Left lobe of liver (tissue), 1 donor: ENCODE measurements around a stretch of chr13.

GRCh38 chr13:73294165-73294515 lies 235.3 kb downstream of the KLF5 start:
- PRO-cap = no peak

DNA sequence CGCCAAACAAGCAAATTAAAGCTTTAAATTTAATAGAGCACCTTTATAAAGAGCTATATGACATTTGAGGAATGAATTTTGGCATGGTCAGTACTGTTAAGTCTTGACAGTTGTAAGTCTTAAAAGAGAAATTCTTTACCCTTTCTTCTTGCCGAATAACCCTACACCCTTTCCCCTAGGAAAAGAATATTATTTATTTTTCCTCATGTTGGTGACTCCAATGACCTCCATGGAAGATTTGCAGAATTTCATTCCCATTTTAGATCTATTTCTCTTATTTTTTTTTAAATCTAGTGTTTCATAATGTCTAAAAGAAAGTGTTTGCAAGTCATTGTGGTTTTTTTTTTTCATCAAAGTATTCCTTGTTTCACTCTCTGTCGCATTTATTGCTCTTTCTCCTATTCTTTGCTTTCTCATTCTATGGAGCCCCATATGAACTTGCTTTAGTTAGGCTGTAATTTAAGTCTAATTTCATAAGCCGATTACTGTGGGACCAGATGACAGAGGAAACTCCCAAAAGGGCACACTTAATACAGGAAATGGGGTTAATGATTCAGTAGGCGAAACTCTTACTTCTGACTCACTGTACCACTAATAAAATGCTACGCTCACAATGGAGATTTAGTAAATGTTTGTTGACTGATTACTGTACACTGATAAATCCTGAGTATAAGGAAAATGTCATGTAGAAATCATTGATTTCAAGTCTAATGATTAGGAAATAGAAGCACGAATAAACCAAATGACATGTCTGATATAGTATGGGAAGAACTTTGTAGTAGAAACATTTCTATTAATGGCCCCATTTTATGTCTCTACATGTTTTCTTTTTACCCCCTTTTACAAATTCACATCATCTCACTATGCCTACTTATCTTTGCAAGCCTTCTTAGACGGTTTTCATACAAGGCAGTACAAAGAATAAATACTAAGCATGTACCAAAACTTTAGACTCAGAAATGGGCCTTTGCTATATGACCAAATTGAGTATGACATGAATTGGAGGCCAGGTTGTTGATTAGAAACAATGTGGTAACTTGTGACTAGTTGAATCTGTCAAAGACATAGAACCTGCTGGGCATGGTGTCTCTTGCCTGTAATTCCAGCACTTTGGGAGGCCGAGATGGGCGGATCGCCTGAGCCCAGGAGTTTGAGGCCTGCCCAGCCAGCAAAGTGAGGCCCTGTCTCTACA lies 276.4 kb downstream of the KLF5 start:
- PRO-cap = no peak

- PRO-cap = no peak
These were observed 552.1 kb downstream of the KLF5 start for GRCh38 chr13:73610904-73611389.

GRCh38 chr13:74036257-74036769 lies 977.5 kb downstream of the KLF5 start:
- PRO-cap = no peak

DNA sequence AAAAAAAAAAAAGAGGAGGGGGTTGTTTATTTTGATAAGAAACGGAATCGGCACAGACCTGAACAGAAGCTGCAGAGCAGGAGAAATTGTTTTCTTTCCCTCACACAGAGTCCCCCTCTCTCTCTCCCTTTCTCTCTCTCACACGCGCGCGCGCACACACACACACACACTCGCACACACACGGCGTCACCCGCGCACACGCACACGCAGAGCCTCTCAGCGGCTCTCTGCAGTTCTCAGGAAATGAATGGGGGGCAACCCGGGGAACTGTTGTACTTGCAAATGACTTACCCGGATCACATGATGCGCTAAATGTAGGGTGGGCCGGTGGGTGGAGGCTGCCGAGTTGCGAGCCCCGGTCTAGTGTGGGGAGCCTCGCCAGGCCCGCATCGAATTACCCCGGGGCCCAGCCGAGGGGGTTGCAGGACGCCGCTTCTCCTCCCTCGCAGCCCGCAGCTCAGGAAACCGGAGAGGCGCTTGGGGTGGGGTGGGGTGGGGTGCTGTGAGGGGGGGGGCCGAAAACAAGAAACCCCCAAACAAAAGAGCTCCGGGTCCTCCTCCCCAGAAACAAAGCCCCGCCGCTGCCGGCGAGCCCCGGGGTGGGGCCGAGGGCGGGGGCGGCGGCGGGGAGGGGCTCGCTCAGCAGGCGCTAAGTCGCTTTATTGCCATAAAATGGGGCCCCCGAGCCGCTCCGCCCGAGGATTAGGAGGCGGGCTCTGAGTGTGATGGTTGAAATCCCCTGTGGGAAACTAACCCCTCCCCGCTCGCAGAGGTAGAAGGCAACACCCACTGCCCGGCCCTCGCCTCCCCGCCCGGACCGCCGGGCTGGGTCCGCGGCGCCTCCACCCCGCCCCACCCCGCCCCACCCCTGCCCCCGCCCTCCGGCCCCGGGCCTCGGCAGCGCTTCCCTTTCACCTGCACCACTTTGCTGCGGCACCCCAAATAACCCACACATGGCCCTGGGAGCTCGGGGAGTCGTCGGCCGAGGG lies 1075.2 kb downstream of the KLF5 start:
- PRO-cap = bidirectional peak, plus-strand start at position 344 of the sequence, minus-strand start at position 244 of the sequence; bidirectional peak, plus-strand start at position 923 of the sequence, minus-strand start at position 751 of the sequence

DNA sequence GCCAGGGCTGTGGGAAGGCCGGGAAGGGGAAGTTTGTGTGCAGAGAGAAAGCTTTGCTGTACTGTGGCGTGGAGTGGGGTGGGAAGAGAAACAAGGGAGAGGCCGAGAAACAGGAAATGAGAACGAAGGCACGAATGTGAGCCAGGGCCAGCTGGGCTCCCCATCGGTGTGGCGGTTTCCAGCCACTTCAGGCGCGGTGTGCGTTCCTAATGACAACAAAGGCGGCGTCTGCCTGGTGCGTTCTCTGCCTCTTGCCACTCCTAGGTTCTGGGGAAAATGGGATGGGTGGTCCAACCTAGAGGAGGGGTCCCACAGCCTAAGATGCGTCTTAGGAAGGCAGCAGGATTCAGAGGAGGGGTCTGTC lies 1076.9 kb downstream of the KLF5 start:
- PRO-cap = no peak

- PRO-cap = bidirectional peak, plus-strand start at chr13:74222025, minus-strand start at chr13:74221870
These were observed 1163.0 kb downstream of the KLF5 start for GRCh38 chr13:74221734-74222272.

DNA sequence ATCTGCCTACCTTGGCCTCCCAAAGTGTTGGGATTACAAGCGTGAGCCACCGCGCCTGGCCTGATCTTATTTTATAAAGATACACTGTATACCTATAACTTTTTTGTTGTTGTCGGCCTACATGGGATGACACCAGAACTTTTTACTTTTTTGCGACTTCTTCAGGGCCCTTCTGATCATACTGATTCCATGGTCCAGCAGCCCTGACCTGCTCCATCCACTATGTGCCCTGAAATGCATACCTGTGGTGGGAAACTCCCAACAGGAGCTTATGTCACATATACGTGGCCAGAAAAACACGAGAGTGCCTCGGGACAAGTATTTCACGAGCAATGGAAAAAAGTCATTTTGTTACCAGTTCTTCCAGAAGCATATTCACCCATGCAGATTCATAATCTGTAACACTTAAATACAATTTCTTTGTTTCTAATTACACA lies 1174.3 kb downstream of the KLF5 start:
- PRO-cap = no peak

GRCh38 chr13:74289974-74290988 lies 1191.7 kb downstream of the TBC1D4 start:
- PRO-cap = bidirectional peak, plus-strand start at chr13:74290721, minus-strand start at chr13:74290563

DNA sequence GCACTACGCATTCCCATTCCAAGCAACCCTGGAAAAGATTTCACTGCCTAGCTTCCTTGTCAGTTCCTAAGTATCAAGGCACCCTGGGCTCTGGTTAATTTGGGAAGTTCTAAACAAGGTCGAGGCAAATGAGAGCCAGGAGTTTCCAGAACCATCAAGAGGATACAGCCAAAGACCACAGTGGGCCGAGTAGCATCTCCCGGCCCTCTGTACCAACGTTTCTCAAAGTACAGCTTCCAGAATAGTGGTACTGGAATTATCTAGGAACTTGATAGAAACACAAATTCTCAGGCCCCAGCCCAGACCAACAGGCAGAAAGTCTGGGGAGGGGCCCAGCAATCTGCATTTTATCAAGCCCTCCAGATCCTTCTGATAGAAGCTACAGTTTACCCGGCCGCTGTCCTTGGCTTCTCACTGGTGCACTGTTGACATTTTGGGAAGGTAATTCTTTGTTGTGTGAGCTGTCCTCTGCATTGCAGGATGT lies 1016.4 kb downstream of the TBC1D4 start:
- PRO-cap = no peak

- PRO-cap = no peak
These were observed 12.9 kb downstream of the TBC1D4 start for GRCh38 chr13:75468906-75469567.

- PRO-cap = no peak
These were observed 1.3 kb downstream of the TBC1D4 start for GRCh38 chr13:75480503-75481212.

DNA sequence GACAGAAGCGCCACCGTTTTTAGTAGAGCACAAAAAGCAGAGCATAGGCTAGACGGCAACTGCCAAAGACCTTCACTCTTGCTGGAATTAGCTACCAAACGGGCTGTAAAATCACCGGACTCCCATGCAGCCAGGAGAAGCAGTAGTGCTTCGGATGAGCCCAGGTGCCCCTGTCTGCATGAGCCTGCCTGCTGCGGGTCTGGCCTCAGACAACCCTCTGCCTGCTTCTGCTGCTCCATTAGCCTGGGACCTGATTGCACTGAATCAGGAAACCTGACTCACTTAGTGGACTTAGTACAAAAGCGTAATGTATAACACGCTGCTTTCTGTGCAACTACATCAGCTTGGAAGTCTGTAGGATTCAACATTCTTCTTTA lies 170.0 kb downstream of the LMO7 start:
- PRO-cap = no peak

GRCh38 chr13:75807849-75808284 lies 171.7 kb downstream of the LMO7 start:
- PRO-cap = no peak

- PRO-cap = no peak
These were observed 192.7 kb downstream of the LMO7 start for GRCh38 chr13:75828876-75829261.

DNA sequence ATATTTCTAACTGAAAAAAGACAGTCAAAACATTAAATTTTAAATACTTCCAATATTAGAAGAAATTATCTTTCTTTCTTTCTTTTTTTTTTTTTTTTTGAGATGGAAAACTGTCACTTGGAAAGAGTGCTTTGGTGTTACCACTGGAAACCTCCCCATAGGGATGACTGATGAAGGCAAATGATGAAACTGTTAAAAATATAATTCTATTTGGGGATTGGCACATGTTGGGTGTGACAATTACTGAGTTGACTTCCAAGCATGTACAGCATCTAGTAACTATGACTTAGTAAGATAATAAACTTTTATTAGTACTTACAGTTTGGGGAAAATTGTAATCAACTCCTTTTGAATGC lies 592.5 kb downstream of the KCTD12 start:
- PRO-cap = no peak

GRCh38 chr13:76522047-76522427 lies 364.2 kb downstream of the KCTD12 start:
- PRO-cap = no peak

GRCh38 chr13:76885004-76885751 lies 1.0 kb downstream of the KCTD12 start:
- PRO-cap = no peak

DNA sequence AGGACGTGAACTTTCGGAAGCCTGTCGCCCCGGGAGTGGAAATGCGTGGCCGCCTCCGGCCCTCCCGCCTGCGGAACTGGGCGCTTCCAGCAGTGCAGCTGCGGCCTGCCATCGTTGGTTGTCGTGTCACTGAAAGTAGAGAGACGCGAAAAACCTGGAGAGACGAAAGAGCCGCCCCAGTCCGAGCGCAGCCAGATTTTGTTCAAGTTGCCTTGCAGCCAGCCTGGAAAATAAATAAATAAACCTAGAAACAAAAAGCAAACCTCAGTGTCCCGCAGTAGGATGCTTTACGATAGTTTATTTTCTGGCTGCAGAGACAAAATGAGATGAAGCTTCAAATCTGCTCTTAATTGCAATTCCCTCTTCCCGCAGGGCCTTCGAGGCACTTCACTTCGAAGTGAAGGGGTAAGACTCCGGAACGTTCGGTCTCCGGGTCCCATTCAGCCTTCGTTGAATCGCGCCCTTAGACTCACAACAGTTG lies 612 bp upstream of the KCTD12 start:
- PRO-cap = bidirectional peak, plus-strand start at position 92 of the sequence, minus-strand start at position 78 of the sequence

- PRO-cap = no peak
These were observed 23.6 kb upstream of the FBXL3 start for GRCh38 chr13:77050375-77051188.